Umbilical cord (tissue), 2 donors: ENCODE results near the genes CBR1 and SIM2.

GRCh38 chr21:35050402-35050873 lies 1.3 kb upstream of the RUNX1 start:
- RAMPAGE, long total RNA, result no peak

- RAMPAGE, long total RNA, result no peak
These were observed 183.5 kb upstream of the RUNX1 start for GRCh38 chr21:35232388-35233134.

DNA sequence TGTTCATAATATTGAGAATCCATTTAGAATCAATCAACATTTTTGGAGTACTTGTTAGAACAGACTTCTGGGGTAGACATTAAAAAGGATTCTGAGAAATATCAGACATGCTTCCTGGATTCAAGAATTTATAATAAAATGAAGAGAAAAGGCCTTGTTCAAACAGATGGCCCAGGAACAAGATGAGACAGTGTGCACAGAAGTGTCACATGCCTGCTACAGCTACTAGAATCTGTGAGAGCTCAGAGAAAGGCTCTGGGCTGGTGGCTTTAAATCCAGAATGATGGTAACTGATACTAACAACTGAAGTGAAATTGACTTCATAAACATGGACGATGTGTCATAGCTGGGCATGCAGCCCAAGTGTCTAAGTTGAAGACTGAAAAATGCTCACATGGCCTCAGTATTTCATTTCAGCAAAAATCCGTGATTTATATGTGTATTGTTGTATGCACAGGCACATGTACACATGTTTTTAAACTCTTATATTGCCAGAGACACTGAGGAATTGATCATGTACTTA lies 208.2 kb upstream of the RUNX1 start:
- RAMPAGE, long total RNA, result no peak

- RAMPAGE, long total RNA, result no peak
These were observed 275.8 kb upstream of the RUNX1 start for GRCh38 chr21:35324801-35325347.

GRCh38 chr21:35852681-35853081 lies 207.6 kb downstream of the SETD4 start:
- RAMPAGE, long total RNA, result no peak

DNA sequence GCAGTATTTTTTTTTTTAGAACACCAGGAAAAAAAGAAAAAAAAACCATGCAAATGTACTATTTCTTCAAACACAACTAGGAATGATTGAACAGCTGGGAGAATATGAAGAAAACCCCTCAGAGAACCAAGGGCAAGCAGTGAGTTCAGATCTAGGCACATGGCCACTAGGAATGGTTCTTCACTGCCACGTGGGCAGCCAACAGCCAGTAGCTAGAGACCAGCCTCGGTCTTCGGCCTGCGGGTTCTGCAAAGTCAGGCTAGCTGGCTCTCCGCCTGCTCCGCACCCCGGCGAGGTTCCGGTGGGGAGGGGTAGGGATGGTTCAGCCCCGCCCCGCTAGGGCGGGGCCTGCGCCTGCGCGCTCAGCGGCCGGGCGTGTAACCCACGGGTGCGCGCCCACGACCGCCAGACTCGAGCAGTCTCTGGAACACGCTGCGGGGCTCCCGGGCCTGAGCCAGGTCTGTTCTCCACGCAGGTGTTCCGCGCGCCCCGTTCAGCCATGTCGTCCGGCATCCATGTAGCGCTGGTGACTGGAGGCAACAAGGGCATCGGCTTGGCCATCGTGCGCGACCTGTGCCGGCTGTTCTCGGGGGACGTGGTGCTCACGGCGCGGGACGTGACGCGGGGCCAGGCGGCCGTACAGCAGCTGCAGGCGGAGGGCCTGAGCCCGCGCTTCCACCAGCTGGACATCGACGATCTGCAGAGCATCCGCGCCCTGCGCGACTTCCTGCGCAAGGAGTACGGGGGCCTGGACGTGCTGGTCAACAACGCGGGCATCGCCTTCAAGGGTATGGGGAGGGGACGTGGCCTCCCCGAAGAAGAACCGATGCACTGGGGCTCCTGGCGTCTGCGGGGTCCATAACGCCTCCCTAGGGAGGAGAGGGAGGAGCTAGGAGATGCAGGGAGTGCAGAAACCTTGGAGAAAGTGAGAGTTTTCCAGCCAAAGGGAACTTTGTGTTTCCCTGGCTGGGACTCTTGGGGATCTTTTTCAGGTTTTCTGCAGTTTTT lies at the start of gene CBR1:
Gene CBR1, plus strand, starts transcription at position 408 of the 1,008 bp plus-strand sequence.
- RAMPAGE, long total RNA, result start-site peak on the plus strand centred at position 387 of the sequence, 56 bp wide, 178 and 59 reads in 2 replicates

DNA sequence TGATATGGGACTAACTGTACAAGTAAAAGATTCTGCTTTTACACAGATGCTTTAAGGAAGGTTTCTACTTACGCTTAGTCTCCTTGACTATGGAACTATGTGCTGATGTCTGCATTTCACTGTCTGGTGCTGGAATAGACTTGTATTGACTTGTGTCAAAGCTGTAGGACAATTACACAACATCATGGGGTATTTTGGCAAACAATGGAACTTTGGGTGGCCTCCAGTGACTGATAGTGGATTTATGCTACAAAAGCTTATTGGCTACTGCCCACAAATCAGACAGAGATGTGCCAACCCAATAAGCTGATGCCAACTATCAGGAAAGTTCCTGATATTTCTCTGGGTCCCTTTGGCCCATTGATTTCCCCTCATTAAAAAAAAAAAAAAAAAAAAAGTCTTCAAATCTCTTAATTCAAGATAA lies 10.6 kb downstream of the CBR1 start:
- RAMPAGE, long total RNA, result no peak

DNA sequence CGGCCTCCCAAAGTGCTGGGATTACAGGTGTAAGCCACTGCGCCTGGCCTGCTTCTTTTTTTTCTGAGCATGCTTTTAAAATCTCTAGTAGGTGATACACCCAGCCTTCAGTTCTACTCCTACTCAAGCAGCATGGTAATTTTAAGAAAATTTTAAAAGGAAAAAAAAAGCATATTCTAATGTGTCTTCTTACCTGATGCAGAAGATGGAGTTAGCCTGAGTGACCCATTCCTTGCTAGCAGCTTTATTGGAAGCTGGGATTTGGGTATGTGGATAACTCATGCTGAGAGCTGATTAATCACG lies 31.2 kb downstream of the DOP1B start:
- RAMPAGE, long total RNA, result no peak

DNA sequence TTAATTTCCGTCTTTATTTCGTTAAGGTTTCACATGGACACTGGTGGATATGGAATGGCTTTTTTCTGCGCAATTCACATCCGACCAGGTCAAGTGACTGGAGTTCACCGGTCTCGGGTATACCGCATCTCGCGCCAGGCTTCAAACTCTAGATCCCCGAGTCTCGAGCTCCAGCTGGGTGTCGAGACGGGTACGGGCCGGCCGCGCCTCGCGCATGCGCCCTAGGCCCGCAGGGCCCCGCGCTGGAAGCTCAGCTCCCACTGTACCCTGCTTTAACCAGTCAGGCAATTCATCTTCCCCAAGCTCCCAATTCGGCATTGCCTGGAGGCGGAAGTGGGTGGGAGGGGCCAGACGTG lies 216 bp upstream of the MORC3 start:
- RAMPAGE, long total RNA, result no peak

- RAMPAGE, long total RNA, result no peak
These were observed 7.6 kb upstream of the CHAF1B start for GRCh38 chr21:36377298-36378303.

DNA sequence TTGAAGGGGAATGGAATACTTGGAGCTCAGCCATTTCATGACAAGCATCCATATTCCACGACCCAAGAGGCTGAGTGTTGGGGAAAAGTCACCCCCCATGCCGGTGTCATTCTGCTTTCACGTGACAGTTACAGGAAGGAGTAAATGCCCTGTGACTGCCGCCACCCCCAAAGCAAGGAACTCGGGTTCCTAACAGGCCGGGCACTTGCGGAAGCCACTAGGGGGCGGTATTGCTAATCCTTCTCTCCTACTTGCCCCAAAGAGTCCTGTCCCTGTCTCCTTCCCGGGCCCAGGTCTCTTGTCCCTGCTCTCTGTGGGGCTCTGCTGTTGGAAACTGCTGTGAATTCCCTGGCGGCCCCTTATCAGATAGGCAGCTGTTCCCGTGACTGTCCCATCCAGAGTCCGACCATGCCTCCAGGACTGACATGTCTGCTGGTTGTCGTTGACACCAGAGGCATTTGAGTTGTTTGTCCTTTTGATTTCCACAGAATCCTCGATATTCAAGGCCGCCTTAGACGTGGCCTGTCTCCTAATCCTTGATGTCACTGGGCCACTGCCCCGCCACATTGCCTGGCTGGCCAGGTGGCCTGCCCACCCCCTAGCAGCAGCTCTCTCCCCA lies 37.1 kb downstream of the CHAF1B start:
- RAMPAGE, long total RNA, result no peak

DNA sequence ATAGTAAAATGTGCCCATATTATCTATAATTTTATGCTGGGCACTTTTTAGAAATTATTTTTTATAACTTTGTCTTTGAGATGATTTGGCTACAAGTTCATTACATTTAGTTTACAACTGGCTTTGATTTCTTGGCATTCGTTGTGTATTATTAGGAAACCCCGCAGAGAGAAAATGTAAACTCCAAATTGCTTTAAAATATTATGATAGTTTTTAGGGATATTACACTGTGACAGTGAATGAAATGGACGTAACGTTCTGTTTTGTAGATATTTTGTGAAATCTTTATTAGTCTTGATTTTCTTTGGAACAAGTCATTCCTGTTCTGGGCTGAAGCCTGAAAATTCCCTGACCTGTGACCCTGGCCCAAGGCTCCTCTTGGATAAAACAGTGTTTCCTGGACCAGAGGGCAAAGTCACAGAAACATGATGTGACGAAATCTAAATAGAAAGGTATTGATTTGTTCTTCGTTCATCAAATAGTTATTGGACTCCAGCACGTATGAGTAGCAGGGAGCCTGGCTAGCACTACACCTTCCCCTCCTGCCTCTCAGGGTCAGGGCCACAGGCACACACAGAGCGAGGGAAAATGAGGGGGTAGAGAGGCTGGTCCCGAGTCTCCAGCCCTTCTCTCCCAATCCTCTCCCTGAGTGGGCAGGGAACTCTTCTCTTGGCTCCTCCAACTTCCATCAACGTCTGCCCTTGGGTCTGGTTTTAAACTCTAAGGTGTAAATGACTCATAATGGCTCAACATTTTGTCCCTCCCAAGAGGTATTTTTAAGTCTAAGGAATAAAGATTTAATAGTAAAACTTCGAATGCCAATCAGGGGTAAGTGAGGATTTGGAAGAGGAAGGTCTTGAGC lies 1.7 kb upstream of the CLDN14 start:
- RAMPAGE, long total RNA, result no peak

GRCh38 chr21:36698577-36699676 lies at the start of gene SIM2:
Gene SIM2, plus strand, starts transcription at chr21:36699115.
- RAMPAGE, long total RNA, result no peak

DNA sequence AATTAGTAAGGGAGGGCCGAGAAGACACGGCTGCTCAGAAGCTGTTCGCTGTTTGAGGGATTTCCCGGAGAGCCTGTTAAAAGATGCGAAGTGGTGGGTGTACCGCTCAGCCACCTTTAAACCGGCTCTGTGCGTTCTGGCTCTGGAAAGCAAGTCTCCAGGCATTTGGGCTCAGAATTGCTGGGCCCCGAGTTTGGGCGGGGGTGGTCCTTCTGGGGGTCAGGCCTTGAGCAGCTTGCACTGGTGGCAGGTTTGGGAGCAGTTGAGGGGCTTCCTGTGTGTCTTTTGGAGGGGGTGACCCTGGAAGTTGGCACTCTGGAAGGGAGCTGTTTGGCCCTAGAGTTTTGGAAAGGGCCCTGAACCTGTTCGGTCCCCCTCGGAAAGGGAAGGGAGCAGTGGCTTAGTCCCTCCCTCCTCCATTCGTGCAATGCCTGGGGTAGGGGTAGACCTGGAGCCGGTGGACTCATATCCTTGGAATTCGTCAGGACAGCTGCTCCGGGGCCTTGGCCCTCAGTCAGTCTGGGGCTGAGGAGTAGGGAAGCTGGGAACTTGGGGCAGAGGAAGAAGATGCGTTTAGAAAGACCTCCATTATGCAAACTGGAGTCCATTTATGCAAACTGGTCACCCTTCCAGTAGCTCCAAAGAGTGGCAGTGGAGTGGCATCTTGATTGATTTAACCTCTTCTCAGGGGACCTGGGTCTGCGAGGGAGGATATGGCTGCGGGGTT lies 3.2 kb downstream of the SIM2 start:
- RAMPAGE, long total RNA, result no peak

- RAMPAGE, long total RNA, result no peak
These were observed 20.1 kb downstream of the SIM2 start for GRCh38 chr21:36718933-36719568.

DNA sequence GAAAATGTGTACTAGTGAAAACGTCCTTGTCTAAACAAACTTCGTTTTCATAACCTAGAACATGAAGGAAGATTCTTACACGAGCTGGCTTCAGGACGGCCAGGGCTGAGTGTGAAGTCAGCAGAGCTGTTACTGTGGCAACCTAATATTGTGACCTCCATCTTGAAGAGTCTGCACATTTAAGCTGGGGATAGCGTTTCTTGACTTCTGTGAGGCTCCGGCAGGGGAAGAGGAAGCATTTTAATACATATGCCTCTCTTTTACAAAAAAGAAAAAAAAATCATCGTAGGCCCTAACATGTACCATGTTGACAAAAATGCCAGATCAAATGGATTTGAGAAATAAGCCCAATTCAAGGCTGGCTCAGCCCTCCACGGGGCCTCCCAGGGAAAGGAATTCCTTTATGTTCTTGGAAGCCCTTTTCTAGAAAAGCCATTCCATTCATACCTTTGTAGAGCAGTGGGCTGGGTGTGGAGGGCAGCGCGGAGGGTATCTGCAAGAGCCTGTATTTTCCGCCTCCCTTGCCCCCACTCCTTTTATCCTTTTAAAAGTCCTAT lies 51.1 kb downstream of the SIM2 start:
- RAMPAGE, long total RNA, result no peak

DNA sequence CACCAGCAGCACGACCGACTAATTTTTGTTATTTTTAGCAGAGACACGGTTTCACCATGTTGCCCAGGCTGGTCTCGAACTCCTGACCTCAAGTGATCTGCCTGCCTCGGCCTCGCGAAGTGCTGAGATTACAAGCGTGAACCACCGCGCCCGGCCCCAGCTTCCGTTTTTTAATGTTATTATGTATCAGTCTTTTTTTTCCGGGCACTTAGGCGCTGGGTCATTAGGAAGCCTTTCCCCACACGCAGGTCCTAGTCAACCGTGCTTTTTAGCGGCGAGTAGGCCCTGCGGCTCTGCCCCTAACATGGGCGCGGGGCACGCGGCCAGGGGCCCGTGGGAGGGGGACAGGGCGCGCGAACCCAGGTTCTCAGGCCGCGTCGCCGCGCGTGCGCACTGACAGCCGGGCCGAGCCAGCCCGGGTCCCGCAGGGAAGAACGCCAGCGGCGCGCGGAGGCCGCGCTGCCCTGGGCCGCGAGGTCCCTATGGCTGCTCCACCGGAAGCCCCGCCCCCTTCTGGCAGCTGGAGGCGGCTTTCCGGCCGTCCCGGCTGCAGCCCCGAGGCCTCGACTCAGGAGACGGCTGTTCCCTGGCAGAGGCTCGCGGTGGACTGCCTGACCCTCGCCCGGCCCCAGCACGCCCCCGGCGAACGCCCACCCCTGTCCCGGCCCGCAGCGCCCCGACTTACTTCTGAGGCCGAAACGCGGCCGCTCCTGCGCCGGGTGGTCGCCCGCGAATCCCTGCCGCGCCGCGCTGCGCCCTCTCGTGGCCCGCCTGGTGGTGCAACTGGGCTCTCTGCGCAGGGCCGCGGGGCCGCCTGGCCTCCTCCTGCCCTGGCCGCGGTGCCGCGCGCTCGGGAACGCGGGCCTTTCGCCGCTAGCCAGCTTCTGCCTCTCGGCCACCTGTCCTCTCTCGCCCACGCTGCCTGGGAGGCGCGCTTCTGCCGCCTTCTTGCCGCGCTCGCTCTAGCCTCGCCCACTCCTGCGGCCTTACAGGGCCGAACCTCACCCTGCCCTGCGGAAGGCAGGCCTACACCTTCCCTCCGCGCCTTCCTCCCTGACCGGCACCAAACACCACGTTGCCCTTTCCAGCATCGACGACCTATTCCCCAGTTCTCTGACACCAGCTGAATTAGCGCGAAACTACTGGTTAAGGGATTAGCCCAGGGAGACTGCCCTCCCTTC lies 16.6 kb upstream of the RIPPLY3 start:
- RAMPAGE, long total RNA, result no peak

DNA sequence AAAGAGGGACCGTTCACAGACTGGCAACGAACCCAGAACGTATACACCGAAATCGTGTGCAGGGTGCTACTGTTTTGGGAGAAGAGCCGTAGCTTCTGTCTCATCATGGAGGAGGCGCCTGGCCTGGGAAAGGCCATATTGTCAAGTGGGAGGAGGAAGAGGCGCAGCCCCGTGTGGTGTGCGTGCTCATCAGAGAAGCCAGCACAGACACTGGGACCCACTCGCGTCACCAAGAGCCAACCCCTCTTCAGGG lies 23.9 kb downstream of the VPS26C start:
- RAMPAGE, long total RNA, result no peak

DNA sequence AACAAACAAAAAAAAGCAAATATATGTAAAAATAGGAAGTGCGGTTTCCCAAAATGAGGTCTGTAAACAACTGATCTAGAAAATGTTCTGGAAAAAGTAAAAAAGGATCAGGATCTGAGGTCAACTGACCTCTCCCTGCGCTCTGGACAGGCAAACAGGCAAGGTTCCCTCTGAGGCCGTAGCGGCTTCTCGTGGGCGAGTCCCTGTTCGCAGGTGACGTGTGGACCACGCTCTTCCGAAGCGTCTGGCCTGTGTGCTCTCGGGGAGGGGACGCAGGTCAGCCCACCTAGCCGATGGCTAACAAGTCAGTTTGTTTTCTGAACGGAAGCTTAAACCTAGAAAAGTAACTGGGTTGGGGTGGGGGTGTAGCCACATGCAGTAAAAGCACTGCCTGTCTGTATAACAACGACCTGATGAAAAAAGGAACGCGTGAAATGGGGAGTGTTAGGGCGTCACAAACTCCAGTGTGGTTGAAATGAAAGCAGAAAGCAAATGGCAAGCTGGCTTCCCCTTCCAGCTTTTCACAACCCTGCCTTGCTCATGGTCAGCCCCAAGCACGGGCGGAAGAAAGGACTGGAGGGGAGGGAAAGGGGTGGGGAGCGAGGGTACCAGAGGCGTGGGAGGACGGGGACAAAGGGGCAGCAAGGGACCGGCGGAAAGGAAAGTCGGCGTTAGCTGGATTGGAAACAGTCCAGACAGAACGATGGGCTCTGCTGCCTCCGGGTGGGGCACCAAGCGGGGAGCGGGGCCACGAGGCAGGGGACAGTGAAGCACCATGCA lies 9.8 kb downstream of the VPS26C start:
- RAMPAGE, long total RNA, result no peak

GRCh38 chr21:37358336-37358847 lies 8.2 kb upstream of the DYRK1A start:
- RAMPAGE, long total RNA, result no peak